OVCAR3 (cell line): Measurements from ENCODE around the genes DEFB126, DEFB132, SOX12, ANGPT4 and C20orf202.

DNA sequence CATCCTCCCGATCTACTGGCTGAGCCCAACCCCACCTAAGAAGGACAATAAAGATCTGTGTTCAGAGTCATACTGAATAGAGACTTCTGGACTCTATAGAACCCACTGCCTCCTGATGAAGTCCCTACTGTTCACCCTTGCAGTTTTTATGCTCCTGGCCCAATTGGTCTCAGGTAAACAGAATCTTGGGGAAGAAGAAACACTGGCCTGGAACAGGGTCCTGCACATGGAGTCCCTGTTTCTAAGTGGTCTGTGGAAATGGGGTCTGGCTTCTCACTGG, at the start of gene DEFB126:
Gene DEFB126, plus strand, starts transcription at position 77 of the 280 bp plus-strand sequence.
- RRBS: no CpG with 5 or more reads among the region's 1 CpG

DNA sequence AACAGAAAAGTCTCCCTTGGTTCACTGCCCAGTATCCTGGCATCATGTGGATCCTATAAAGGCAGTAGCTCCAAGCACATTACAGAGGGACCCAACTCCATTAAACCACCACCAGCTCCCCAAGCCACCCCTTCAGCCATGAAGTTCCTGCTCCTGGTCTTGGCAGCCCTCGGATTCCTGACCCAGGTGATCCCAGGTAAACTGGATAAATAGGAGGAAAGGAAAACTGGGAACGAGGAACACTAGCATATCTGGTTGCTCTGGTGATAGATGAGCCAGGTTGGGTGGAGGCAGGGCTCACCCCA, at the start of gene DEFB132:
Gene DEFB132, plus strand, starts transcription at position 84 of the 305 bp plus-strand sequence.
- RRBS: no CpG with 5 or more reads among the region's 2 CpGs

DNA sequence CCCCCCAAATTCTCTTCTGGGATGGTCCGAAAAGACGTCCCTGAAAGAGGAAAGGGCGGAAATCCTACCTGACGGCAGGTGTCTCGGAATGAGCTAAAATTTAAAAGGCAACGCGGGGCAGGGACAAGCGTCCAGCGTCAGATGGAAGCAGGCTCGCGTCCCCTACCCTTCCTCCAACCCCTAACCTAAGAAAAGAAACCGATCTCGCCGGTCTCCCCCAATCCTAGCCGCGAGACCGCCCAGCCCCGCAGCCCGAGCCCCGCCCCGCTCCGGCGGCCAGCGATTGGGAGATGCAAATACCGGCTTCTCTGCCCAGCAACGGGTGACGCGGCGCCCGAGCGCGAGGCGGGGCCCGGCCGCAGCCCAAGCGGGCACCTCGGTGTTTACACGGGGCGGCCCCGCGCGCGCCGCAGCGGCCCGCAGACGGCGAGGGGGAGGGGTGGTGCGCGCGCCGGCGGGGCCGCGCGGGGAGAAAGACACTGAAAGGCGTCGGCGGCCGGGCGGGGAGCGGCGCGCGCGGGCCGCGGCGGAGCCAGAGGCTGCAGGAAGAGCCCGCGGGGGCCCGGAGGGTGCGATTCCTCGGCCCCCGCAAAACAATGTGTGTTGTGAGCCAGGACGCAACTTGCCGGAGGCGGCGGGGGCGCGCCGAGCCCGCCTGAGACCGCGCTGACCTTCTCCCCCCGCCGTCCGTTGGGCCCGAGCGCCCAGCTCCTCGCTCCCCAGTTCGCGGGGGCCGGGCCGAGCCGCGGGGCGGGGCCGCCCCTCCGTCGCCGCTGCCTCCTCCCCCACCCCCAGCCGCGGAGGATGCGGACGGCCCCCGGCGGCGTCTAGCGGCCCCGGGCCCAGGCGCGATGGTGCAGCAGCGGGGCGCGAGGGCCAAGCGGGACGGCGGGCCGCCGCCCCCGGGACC, at the start of gene SOX12:
Gene SOX12, plus strand, starts transcription at position 479 of the 910 bp plus-strand sequence.
- RRBS: 4% methylated on average over 77 of the region's 122 CpGs

DNA sequence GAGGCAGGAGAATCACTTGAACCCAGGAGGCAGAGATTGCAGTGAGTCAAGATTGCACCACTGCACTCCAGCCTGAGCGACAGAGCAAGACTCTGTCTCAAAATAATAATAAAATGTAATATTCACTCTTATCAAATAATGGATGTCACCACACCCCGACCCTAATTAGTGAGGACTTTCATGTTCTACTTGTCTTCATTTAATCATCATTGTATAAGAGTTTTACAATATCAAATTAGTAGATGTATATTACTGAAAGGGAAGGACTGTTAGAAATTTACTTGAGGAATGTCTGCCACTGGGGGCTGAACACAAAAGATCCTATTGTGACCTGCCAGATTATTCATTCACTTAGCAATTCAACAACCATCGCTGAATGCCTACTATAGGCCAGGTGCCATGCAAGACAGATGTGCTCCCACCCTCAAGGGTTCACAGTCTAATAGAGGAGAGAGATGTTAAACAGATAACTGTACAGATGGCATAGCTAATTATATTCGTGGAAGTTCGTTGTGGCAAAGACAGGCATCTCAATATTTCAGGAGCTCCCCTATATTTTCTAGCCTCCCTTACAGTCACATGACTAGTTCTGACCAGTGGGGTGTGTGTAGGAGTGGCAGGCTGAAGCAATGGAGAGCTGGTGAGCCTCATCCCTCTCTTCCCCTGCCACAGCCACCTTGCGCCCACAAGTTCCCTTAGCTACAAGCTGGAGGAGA, 8.0 kb upstream of the RBCK1 start:
- RRBS: no CpG with 5 or more reads among the region's 6 CpGs

DNA sequence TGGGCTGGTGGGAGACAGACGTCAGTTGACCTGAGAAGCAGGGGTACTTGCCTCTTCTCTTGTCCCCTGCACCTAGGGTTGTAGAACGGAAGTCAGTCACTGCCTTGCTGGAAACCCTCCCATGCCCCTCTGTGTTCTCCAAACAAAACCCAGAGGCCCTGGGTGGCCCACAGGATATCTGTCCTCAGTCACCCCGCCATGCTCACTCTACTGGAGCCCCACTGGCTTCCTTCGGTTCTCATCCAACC, 868 bp downstream of the RBCK1 start:
- RRBS: no CpG with 5 or more reads among the region's 4 CpGs

GRCh38 chr20:420109-421266, 12.4 kb downstream of the RBCK1 start:
- RRBS: 46% methylated on average over 12 of the region's 62 CpGs

DNA sequence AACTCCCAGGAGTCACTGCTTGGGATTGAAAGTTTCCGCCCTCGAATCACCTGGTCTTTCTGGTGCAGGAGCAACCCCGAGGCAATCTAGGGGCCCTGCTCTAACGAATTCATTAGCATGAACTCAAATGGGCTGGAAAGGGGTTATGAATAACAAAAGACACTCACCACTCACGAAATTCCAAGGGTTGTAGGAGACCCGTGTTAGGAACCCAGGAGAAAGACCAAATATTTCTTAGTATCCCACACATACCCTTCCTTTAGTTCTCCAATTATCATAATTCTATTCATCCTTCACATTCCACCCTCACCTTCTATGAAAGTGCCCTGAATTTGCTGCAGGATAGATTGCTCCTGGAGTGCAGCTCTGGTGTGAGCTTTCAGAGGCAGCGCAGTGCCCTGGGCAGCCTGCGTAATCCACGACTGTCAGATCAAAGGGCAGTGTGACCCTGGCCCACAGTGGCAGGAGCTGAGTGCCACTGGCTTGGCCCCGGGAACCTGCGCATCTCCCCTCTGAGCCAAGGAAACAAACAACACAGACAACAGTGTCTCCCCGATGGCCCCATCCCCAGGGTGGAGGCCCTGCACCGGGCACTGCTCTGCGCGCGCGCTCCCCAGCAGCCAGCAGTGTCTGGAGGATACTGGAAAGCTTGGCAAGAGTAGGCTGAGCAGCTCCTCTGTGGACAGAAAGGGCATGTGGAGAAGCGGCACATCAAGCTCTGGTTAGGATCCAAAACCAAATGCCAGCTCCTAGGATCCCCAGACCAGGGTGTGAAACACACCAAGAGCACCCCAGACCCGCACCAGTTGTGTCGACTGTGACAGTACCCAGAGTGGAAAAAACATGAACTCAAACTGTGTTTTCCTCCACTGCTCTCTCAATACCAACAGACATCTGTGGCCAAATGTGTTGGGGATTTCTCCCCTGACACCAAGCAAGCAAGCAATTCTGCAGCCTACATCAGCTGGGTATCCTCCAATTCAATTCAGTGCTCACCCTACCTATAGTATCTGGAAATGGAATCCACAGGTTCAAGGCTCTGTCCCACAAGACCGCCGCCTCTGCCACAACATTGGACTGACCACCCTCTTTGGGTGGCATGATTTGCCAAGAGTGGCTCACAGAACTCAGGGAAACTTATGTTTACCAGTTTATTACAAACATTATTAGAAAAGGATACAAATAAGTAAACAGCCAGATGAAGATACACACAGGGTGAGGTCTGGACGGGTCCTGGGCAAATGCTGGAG, 26.7 kb downstream of the RBCK1 start:
- RRBS: 95% methylated on average over 4 of the region's 23 CpGs

GRCh38 chr20:568081-568652, 24.6 kb upstream of the CSNK2A1 start:
- RRBS: no CpG with 5 or more reads among the region's 21 CpGs

GRCh38 chr20:652092-652301, 1.0 kb downstream of the SRXN1 start:
- RRBS: no CpG with 5 or more reads among the region's 2 CpGs

DNA sequence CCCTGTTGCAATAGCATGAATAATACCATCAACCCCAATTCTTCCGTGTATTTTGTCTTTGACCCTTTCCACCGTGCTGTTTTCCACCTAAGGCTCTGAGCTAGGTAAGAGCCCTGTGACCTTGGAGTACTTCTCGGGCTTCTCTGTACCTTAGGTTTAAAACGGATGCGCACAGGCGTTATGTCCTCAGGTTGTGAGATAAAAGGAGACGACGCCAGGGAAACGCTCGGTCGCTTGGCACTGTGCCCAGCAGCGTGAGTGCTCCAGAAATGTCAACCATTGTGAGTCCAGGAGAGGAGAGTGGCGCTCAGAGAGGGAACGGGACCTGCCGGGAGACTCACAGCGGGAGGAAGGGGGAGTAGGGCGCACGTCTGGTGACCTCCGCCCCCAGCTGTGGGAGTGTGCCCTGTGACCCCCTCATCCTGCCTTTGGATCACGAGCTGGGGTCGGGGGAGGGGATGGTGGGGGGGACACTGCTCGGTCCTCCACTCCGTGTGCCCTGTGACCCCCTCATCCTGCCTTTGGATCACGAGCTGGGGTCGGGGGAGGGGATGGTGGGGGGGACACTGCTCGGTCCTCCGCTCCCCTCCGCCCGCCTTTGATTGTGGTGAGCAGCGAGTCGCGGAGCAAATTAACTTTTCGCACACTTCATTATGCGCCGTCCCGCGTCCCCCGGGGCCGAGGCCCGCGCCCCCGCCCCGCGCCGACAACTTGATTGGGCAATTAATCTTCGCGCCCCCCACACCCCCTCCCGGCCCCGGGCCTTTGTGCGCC, 33.9 kb upstream of the SCRT2 start:
- RRBS: 4% methylated on average over 13 of the region's 50 CpGs

- RRBS: no CpG with 5 or more reads among the region's 15 CpGs
These were observed at the start of gene ANGPT4 for GRCh38 chr20:916023-916618. Gene ANGPT4 (minus strand): TSS chr20:916334.

DNA sequence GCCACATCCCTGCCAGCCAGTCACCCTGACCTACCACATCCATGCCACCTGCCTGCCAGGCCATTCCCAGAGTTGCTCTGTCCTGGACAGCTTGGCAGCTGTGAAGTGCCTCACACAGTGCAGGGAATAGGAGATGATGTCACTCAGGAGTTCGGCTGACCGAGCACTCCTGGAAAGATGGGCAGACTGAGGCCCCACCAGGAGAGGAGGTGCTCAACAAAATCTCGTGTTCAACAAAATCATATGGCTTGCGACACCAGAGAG, 12.5 kb upstream of the PSMF1 start:
- RRBS: no CpG with 5 or more reads among the region's 4 CpGs

DNA sequence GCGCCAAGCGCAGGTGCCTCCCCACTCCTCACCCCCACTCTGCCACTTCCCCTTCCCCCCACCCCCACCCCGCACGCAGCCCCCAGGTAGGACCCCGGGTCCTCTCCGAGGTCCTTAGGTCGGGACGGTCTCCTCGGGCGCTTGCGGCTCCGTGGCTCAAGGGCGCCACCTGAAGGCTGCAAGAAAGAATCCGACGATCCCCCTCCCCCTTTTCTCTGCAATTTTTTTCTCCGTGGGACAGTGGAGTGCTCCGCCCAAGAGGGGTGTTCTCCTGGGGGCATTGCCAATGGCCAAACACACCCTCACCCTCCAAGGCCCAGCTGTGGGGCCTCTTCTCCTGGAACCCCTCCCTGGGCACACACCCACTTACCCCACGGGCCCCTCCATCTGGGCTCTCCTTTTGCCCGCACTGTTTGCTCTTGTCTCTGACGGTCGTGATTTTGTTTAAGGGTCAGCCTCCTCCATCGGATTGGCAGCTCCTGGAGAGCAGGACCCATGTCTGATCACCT, 1.0 kb upstream of the TMEM74B start:
- RRBS: 4% methylated on average over 5 of the region's 22 CpGs

- RRBS: no CpG with 5 or more reads among the region's 1 CpG
These were observed at the start of gene C20orf202 for GRCh38 chr20:1203446-1203607. Gene C20orf202 (plus strand): TSS chr20:1203454.

- RRBS: no CpG with 5 or more reads among the region's 5 CpGs
These were observed 20.5 kb downstream of the SNPH start for GRCh38 chr20:1286666-1286986.

- RRBS: no CpG with 5 or more reads among the region's 9 CpGs
These were observed 20.0 kb downstream of the SDCBP2 start for GRCh38 chr20:1308896-1309437.

GRCh38 chr20:1323331-1323929, 5.5 kb downstream of the SDCBP2 start:
- RRBS: no CpG with 5 or more reads among the region's 6 CpGs

DNA sequence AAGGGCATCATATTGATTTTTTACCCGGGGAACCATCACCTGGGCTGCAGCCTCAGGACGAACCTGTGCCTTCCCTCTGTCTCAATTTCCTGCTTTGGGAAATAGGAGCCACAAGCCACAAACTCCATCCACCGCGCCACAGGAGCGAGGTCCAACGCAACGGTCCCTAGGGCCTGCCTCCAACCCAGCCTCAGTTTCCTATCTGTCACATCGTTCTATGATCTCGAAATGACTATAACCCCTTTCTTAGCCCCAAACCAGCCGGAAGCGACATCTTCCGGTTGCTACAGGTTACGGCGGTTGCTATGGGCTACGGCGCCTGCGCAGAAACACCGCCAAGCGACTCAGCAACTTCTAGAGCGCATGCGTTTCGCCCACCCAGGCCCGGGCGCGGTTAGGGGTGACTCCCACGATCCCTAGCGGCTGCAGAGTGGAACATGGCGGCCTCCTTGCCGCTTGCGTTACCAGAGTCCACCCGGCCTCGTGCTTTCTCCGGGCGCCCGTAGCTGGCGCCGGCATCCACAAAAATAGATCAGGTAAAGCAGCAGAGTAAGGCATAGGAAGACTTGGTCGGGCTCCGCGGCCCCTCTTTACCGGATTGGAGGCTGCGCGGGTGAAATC, 3.8 kb downstream of the SDCBP2 start:
- RRBS: 5% methylated on average over 18 of the region's 43 CpGs

DNA sequence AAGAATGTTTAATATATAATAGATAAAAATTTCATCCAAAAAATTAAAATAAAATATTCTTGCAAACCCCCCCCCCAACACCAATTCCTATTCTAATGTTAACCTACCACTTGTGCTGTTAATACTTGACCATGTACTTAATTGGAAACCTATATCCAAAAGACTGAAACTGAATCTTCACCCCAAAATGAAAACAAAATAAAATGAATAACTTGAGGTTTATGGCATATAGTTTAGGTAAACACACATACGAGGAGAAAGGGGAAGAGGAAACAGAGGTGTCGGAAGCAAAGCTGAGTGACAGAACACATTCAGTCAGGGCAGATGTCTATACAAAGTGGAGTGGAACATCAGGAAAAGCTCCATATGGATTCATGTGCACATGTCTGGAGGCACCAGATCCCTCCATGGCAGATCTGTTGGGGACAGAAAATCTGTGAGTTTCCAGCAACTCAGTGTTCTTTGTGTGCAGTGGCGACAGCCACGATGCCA, 23.2 kb downstream of the FKBP1A start:
- RRBS: no CpG with 5 or more reads among the region's 4 CpGs

GRCh38 chr20:1390428-1390864, 2.4 kb downstream of the FKBP1A start:
- RRBS: no CpG with 5 or more reads among the region's 5 CpGs